Neural progenitor cell (in vitro differentiated cells): ENCODE data around the gene LRCH3.

DNA sequence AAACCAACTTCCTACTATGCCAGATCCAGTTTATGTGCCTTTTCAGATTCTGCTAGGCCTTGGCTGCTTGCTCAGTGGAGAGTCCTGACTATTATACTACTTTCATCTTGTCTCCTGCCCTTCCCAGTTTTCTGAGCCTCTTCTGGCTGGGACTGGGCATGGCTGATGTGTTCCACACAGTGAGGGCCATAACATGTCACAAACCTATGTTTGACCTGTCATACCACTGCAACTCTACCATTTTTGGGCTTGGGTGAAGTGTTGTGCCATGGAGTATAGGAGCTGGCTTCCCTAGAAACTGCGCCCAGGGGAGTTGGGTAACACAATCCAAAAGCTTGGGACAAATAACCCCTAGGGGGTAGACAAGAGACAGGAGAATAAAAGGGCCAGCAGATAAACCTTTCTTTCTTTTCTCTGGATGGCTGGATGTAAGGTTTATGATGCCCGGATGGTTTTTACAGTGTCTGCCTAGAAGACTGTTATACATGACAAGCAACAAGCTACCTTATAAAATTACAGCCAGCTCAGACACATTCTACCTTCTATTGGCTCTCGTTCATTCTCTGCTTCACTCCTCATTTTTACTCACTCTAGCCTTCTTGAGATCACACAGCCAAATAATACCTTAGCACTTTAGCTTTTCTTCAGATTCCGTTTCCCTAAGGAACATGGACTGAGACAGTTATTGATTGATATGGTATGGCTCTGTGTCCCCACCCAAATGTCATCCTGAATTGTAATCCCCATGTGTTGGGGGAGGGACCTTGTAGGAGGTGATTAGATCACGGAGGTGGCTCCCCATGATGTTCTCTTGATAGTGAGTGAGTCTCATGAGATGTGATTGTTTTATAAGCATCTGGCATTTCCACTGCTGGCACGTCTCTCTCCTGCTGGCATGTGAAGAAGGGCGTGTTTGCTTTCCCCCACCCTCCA lies 105.2 kb upstream of the MELTF start:
- RAMPAGE, long total RNA, result no peak

DNA sequence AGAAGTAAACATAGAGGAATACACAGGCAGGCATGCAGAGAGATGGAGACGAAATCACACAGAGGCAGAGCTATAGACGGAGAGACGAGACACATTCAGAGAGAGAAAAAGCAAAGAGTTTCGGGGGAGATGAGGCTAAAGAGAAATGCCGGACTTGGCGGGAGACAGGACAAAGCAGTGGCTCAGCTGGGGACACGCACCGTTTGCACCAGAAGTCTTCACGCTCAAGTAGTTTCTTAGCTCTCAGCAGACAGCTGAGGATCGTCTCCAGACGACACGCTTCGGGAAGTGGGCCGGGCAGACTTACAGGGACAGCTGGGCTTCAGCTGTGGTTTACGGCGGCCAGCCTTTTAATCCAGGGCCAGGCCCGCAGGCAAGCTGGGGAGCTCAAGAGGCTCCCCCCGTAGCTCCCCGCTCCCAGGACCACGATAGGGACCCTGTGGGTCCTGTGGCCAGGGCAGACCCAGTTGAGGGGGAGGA lies 56.2 kb upstream of the DLG1 start:
- RAMPAGE, long total RNA, result no peak

GRCh38 chr3:197467309-197467712 lies 88.5 kb downstream of the BDH1 start:
- RAMPAGE, long total RNA, result no peak

GRCh38 chr3:197547025-197547863 lies 8.5 kb downstream of the BDH1 start:
- RAMPAGE, long total RNA, result no peak

- RAMPAGE, long total RNA, result no peak
Measured at GRCh38 chr3:197559818-197560081, 4.0 kb upstream of the BDH1 start.

DNA sequence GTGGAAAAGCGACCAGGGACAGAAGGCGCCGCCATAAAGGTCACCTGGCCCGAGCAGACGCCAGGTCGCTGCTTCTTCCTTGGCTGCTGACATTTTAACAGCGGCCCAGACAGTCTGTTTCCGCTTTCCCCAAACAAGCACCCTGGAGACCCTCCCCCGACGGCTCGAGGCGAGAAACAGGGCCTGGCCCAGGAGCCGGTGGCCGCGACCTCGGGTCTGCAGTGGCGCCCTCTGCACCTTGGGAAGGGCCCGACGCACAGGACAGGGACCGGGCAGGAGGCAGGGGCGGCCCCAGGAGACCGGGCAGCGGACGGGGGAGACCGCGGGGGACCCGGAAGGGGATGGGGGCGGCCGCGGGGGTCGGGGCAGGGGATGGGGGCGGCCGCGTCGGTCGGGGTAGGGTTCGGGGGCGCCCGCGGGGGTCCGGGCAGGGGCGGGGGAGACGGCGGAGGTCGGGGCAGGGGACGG lies 82.6 kb downstream of the RUBCN start:
- RAMPAGE, long total RNA, result no peak

GRCh38 chr3:197654774-197655310 lies 81.9 kb downstream of the RUBCN start:
- RAMPAGE, long total RNA, result no peak

DNA sequence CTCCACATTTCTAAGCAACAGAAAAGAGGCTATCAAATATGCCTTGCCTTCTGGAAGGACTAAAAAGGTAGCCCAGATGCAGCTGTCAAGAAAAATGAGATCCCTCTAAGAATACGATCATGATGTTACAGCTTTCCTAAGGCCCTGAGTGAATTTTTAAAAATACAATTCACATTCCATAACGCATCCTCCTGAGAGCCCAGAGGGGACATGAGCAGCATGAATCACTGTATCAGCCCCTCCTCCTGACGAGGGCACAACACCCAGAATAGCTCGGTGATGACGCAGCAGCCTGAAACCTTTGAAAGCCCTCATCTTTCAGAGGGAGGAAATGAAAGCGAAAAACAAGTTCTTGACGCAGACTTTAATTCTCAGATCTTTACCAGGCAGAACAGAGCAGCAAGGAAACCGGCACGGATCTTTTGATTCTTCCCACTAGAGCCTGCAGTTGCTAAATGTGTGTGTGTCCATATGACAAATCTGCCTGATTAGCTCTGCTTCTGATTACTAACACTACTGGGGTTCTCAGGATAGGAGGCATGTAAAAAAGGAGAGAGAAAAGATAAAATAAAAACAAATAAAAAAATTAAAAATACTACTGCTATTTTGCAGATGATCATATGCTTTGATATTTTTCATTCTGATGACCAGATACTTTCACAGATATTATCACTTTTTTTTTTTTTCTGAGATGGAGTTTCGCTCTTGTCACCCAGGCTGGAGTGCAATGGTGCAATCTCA lies 24.3 kb downstream of the RUBCN start:
- RAMPAGE, long total RNA, result no peak

DNA sequence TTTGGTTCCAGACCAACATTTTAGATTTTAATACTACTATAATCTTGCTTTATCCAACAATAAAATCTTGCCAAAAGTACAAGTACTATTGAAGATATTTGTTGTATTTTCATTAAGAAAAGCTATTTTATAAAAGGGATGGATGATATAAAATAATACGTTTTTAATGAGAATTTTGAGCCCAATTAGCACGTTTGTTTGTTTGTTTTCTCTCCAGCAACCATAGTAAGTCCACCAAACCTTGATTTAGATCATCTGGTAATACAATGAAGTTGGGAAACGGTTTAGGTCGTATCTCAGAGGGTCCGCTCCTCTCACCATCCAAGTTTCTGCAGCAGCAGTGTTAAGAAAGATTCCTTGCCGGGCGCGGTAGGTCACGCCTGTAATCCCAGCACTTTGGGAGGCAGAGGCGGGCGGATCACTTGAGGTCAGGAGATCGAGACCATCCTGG lies 745 bp upstream of the LRCH3 start:
- RAMPAGE, long total RNA, result no peak

DNA sequence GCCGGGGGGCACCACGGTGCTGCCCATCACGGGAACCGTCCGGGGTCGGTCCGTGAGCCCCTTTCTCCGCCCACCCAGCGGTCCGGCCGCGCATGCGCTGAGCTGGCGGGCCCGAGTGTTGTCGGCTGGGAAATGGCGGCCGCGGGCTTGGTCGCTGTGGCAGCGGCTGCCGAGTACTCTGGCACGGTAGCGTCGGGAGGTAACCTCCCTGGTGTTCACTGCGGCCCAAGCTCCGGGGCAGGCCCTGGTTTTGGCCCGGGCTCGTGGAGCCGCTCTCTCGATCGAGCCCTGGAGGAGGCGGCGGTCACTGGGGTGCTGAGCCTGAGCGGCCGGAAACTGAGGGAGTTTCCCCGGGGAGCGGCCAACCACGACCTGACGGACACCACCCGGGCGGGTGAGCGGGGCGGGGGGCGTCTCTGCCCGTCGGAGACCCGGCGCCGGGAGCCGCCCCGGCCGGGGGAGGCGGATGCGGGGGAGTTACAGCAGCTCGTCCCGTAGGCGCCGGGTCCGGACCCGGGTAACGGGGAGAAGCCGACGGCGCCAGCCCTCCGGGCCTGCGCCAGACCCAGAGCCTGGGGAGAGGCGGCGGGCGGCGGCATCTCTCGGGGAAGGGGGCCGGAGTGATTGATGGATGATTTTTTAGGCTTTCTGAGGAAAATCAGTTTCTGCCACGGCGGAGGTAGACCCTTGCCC lies at the start of gene LRCH3:
Gene LRCH3 (plus strand): TSS at position 108 of the 693 bp plus-strand sequence.
- RAMPAGE, long total RNA, result start-site peak on the plus strand centred at position 103 of the sequence, 37 bp wide, 137 and 208 reads in 2 replicates

- RAMPAGE, long total RNA, result no peak
Measured at GRCh38 chr3:197838522-197838869, 47.4 kb downstream of the LRCH3 start.

- RAMPAGE, long total RNA, result no peak
Measured at GRCh38 chr3:197844895-197845625, 54.0 kb downstream of the LRCH3 start.

DNA sequence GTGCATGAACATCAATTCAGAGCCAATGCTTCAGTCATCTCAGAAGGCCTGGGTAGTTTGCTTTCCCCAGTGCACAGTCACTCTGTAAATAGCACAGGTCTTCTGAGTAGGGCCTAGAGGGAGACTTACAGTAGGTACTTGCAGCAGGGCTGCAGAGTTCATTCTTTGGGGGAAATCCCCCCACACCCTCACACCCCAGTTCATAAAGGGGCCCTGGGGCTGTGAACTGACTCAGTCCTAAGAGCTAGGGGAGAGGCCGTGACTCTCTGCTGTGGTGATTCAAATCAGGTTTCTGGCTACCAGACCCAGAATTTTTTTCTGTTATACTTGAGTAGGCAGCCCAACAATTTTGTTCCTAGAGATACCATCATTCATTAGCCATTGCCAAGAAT lies 43.4 kb upstream of the RPL35A start:
- RAMPAGE, long total RNA, result no peak

DNA sequence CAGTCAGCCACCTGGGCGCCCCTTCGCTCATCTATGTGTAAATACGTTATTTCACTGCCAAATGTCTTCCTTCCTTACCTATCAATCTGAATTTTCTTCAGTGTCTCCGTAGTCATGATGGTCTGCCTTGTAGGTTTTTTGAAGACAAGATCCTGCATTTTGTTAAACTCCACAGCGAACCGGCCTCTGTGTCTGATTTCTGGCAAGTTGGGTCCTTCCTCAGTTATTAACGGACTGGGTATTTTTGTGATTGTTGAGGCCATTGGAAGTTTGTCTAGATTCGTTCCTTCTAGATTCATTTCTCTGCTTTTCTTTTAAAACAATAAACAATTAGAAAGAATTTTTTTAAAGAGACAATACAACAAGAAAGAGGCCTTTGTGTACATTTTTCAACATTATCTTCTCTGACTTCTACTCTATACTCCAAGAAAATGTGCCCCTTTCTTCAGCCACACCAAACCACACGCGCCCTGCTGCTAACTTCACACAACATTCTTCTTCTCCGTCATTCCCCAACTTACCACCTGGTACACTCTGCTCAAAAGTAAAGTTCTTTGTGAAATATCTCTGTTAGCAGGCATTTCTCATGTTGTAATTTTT lies 11.4 kb upstream of the RPL35A start:
- RAMPAGE, long total RNA, result no peak

DNA sequence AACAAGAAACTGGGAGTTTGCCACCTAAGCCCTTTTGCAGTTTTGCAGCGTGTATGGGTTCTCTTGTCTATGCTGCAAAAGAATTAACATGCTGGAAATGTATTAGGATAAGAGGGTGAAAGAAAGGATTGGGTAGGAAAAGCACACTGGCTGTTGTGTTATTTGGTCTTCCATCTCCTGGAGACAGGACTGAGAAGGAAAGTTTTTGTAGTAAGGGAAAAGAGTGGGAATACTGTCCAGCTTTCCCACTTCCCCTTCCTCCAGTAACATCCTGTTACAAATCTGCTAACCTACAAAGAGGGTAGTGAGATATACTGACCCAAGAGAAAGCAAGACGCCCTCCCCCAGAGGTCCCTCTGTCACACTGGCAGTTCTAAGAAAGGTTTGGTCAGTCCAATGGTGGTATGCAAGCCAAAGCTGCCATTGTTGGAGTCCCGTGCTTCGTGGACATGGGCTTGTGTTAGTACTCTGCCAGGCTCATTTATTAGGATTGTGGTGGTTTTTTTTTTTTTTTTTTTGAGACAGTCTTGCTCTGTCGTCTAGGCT lies 2.8 kb downstream of the IQCG start:
- RAMPAGE, long total RNA, result no peak

DNA sequence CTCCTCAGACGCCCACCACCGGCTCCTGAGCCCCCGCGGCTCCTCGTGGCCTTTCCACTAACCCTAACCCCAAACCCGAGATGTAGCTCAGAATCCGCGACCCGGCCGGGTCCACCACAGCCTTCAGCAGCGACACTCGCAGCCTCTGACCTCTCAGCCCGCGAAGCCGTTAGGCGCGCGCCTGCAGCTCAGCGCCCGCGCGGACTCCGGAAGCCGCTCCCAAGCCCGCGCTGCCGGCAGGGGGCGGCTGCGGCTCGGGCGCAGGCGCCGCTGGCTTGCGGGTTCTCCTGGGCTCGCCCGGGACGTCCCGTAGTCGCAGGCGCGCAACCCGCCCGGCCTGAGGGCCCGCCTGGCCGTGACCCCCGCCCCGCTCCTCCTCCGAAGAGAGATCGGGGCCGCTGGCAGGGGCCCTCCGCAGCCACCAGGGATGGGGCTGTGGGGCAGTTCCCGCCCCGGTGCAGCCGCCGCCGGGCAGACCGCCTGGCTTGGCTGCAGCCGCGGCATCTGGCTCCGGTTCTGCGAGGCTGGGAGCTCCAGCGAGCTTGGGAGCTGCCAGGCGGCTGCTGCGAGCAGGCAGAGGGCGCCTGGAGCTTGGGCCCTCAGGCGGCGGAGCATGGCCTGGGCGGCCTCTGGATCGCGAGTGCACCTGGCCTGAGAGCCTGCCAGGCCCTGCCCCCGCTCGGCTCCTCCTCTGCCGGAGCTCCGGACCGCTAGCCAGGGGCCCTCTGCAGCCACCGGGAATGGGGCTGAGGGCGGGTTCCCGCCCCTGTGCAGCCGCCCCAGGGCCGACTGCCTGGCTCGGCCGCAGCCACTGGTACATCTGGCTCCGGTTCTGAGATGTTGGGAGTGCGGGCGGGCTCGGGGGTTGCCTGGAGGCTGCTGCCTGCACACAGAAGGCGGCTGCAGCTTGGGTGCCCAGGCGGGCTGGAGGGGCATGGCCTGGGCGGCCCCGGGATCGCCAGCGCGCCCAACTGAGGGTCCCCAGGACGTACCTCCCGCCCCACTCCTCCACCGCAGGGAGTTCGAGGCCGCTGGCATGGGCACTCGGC lies 120.8 kb downstream of the LMLN start:
- RAMPAGE, long total RNA, result no peak